SEM (cell line): ENCODE results near the gene LEMD1.

DNA sequence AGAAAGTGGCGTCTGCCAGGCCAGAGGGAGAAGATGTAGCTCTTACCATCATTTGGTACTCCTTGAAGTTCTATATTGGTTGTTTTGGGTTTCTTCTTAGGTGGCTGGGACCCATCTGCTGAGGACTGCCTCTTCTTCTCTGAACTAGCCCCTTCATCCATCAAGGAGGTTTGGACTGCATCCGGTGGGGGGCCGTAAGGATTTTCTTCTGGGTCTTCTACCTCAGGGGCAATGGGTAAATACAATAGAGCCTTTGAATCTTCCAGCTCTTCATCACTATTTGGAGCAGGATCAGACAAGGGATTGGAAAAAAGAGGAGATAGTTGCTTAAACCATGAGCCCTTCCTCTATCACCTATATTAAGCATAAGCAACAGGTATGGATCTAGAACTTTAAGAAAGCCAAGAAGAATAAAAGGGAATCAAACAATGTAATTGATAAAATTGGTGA is 12.4 kb upstream of the TMEM81 start:
- PRO-cap: no peak

GRCh38 chr1:205270704-205271225 is 43.0 kb downstream of the TMCC2 start:
- PRO-cap: no peak

DNA sequence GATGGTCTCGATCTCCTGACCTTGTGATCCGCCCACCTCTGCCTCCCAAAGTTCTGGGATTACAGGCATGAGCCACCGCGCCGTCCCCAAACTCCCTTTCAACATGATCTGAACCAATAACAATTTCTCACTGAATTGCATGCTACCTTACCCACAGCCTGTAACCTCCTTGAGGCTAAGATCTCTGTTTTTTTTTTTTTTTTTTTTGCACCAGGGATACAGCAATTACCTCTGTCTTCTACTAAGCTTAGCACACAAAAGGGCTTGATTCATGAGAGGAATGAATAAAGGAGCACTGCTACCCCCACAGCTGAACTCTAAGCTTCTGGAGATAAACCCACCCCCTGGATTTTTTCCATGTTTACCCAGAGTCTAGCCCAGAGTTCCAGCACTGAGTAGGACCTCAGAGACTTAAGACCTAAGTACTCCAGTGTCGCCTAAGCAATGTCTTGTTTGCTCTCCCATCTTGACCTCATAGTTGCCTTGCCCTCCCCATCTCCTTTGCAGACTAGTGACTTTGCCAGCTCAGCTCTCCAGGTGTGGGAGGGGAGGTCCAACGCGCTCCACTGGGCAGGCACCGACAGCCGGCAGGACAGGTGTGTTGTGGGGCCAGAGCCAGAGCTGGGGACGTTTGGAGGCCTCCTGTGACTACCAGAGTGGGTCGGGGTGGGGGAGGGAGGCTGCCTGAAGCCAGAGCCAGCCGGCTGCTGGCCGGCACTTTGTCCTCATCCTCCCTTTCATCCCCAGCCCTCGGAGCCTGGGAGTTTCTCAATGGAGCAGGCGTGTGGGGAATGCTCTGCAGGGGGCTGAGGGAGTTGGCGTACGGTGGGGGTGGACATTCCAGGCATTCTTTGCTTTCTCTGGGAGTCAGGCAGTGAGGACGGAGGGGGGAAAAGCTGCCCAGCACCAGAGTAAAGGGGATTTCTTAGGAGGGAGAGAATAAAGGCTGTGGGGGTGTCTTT is 20.5 kb downstream of the NUAK2 start:
- PRO-cap: no peak

DNA sequence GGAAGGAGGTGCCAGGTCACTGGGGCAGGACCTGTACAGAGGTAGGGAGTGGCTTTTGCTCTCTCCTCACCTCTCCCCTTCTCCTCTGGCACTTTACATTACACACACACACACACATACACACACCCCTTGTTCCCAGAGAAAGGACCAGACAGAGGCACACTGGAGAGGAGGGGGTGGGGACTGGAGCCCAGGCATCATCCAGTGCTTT is 4.5 kb downstream of the KLHDC8A start:
- PRO-cap: no peak

DNA sequence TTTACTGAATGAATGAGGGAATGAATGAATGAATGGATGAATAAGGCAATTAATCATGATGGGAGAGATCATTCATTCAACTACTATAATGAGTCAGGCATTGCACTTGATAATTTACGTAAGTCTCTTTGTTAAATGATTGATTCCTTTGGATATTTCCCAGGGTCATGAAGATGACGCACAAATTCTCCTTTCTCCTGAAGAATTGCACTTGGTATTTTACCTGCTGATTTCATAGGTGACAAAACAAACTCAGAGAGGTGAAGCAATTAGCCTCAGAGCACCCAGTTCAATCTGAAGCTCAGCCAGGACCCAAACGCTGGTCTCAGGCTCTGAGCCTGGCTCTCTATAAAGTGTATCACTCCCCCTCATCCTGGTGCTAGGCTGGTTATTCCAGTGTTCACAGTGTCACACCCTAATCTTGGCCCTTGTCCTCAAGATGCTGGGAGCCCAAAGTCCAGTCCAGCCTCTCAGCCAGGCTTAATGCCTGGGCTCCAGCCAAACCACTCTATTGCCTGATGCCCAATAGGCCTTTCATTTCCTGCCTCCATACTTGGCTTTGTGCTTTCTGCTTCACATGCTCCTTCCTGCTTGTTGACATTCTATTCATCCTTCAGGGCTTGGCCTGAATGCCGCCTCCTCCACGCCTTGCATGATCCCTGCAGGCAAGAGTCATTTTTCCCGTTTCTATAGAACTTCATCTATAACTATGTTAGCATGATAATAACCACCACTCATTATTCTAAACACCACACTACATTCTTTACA is 1.8 kb downstream of the KLHDC8A start:
- PRO-cap: no peak

DNA sequence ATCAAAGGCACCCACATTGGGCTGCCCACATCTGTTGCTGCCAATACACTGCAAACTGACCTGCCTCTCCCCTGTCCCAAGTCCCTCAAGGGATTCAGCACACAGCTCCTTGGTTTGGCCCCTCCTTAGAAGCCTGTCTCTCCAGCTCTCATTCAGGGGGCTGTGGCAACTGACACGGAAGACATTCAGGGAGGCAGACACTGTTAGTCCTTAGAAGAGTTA is 19.1 kb upstream of the KLHDC8A start:
- PRO-cap: no peak

DNA sequence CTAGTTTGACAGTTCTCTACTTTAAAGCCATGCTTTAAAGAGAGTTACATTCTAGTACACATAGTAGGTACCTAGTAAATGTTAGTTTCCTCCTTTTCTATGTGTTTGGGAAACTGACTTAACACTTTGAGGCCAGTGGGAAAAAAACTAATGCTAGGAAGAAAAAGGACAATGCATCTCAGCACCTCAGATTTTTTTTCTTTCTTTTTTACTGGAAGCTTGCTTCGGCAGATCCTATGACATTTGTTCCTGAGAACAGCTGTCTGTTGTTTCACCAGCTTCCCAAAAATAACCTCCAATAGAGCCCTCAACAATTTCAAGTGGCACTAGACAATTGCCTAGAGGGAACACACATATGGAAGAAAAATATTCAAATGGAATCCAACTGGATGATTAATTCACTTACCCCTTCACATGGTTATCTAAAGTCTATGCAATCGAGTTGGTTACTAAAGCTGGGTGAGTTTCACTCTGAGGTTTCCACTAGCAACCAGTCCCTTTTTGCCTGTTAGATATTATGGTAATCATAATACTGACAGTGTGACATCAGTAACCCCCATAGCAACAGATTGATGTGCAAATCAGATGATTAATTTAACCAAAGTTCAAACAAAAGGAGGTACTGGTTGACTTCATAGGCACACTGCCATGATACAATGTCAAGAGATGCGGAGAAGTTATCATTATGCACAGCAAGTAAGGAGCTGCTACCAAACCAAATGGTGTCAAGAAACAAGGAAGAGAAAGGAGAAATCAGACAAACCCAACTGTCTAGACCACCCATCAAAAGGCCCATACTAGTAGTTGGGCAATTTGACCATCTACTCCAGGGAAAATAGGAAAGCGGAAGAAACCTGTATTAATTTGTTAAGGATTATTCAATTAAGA is at the start of gene LEMD1:
Gene LEMD1 (minus strand): TSS at position 473 of the 888 bp plus-strand sequence.
- PRO-cap: no peak

DNA sequence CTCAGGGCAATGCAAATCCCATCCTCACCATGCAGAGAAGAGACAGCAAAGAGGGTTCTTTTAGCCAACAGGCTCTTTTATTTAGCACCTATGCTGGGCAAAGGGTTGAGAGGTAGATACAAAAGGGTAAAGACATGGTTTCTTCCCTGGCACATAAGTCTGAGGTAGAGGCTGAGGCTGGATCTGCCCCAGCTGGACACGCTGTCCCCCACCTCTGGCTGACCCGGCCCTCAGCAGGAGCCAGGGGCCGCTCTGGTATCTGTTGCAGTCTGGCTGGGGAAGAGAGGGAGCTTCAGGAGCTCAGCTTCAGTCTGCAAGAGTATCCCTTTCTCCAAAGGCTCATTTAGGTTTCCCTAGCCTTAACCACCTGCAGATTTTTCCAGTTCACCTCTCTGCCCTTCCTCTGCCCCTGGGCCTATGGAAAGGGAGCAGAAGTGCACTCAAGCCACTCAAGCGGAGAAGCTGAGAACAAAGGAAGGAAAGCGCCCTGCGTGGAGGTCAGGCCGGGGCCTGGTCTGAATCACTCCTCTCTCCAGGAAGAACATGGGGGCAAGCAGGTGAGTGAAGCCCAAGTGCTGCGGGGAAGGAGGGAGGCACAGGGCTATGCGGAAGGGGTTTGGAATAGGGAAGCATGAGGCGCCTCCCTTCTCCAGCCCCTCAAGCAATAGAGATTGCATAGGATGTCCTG is 14.0 kb downstream of the BLACAT1 start:
- PRO-cap: no peak

- PRO-cap: no peak
These were observed 8.3 kb downstream of the BLACAT1 start for GRCh38 chr1:205447206-205448380.

- PRO-cap: no peak
These were observed 8.3 kb downstream of the CDK18 start for GRCh38 chr1:205512874-205513120.

DNA sequence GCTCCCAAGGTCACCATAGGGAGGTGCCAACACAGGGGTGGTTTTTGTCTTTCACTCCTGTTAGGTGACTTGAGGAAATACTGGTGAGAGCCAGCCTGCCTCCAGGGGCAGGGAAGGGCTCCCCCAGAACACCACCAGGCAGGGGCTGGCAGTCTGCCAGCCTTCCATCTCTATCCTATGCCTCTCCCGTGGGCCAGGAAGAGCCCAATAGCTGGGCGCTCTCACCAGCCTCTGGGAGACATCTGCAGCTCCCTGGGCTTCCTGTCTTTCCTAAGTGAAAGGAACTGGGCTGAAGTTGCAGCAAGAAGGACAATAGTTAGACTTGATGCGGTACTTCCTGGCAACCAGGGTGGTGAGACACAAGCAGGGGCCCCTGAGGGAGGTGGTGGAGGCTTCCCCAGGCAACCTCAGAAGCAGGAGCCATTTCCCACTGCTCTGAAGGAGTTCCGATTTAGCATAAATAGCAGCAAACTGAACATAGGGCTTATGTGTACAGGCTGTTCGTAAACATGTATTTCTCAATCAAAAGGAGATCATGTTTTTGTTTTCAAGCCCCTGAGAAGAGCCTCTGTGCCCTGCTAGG is 14.1 kb downstream of the MFSD4A start:
- PRO-cap: no peak

DNA sequence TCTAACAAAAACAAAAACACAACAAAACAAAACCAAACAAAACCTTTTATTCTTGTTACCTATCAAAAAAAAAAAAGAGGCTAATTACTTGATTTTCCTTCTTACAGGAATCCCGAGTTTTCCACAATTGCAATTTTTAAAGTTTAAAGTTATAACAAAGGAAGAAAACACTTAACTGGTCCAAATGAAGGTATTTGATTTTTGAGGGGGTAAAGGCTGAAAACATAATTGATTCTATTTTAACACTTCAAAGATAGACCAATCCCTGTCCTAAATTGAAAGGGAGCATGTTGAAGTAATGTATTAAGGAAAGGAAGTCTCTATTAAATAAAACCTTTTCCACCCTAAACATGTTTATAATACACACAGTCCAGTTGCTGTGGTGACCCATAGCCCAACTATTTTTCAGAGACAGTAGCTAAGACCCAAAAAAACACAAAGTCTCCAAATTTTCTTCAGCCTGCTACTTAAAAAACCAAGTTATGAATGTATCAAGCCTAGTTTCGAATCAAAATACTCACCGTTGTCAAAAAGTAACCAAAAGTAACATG is 1.7 kb downstream of the ELK4 start:
- PRO-cap: no peak

DNA sequence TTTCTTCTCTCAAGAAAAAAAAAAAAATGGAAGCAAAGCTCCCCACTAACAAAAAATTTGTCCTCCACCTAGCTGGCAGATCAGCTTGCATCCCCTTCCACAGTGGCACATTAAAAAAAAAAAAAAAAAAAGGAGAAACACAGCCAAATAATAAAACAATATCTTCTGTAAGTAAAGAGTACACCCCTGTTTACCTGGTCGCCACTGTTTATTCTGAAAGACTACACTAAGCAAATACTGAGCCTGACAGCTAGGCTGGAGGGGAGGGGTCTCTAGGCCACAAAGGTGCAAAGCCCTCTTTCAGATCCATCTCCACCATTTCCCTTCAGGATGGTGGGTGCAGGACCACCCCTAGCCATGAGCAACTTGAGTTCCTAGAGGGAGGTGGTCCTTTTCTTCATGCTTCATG is 22.7 kb upstream of the SLC45A3 start:
- PRO-cap: no peak

GRCh38 chr1:205748392-205748821 is 1.6 kb downstream of the NUCKS1 start:
- PRO-cap: bidirectional peak, plus-strand start at chr1:205748641, minus-strand start at chr1:205748627

- PRO-cap: no peak
These were observed 8.7 kb upstream of the RAB29 start for GRCh38 chr1:205783763-205784563.

DNA sequence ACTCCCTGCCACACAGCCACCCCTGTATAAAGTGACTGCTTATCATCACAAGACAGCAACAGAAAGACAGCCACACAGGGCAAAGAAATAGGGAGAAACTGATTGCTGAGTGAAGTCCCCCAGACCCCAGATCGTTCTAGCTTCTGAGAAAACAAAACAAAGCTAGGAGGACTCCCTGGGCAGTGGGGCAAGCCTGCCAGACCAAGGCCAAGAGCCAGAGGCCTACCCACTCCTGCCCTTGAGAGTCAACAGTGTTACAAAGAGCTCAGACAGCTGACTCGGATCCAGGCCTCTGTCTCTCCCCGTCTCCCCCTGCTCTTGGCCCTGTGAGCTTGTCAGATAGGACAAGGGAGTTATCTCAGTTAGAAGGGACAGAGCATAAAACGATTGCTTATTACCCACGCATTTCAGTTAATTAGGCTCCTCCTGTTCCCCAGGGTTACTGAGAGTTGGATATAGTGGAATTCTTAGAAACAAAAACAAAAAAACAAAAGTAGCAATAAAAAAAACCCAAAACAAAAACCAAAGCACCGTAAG is 1.4 kb downstream of the SLC41A1 start:
- PRO-cap: no peak

DNA sequence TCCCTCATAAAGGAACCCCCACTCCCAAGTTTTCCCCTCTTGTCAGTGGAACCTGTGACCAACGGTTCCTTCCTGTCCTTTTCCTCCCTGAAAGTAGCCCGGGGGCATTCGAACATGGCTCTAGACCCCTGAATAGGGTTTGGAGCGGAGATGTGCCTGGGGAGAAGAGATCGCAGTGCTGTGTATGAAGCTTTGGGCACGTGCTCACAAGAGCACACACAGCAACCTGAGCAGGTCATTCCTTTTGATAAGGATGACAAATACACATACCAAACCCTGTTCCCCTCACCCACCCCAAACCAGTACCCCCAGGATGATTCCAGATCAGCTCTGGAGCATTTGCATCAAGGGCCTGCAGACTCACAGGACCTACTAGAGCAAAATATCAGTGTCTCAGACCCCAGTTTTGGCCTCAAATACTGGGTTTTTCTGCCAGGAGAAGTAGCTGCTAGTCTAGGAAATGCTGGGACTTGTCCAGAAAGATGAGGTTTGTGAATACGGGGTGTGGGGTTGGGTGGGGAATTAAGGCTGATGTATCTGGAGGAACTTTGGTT is 1.2 kb upstream of the SLC41A1 start:
- PRO-cap: no peak

DNA sequence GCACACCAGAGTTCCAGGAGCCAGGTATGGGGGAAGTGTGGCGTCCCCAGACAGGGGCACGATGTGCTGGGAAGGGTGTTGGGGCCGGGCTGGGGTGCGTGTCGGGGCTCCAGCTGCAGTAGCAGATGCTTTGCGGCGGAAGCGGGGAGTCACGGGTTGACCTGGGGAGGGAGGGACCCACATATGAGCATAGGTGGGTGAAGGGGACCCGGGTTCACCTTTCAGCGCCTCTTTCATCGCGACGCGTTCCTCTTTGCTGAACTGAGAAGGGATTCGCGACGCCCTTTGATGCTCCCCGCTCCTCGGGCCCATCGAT is 288 bp downstream of the PM20D1 start:
- PRO-cap: no peak

- PRO-cap: no peak
These were observed 43.3 kb downstream of the SLC26A9 start for GRCh38 chr1:205900033-205900350.

- PRO-cap: no peak
These were observed 26.5 kb downstream of the RAB7B start for GRCh38 chr1:205976689-205977177.